Subcutaneous preadipocyte (primary cell): Measurements from ENCODE around the gene MUSTN1.

- CAGE, long polyA plus RNA: no peak
Observed at GRCh38 chr3:52594976-52595502, 58.6 kb downstream of the UQCC5 start.

DNA sequence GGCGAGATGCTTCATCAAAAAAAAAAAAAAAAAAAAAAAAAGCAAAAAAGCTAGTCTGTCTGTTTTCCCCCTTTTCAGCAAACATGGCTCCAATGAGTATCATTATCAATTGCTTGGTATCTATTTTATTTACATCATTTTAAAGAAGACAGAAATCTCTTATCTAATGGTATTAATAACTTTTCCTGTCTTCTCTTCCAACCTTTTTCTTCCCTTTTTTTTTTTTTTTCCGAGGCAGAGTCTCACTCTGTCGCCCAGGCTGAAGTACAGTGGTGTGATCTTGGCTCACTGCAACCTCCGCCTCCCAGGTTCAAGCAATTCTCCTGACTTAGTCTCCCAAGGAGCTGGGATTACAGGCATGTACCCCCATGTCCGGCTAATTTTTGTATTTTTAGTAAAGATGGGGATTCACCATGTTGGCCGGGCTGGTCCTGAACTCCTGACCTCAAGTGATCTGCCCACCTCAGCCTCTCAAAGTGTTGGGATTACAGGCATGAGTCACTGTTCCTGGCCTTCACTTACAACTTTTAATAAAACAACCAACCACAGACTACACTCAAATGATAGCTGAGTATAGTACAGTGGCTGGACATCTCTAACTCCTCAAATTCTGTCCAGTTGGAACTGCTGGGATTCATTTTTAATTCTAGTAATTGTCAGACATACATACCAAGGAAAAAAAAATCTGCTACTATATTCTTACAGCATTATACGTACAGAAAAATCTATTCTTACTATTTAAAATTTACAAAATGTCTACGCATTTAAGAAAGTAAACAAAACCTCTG is 71.3 kb upstream of the GNL3 start:
- CAGE, long polyA plus RNA: no peak

- CAGE, long polyA plus RNA: no peak
Observed at GRCh38 chr3:52693038-52694082, 7.5 kb downstream of the GNL3 start.

DNA sequence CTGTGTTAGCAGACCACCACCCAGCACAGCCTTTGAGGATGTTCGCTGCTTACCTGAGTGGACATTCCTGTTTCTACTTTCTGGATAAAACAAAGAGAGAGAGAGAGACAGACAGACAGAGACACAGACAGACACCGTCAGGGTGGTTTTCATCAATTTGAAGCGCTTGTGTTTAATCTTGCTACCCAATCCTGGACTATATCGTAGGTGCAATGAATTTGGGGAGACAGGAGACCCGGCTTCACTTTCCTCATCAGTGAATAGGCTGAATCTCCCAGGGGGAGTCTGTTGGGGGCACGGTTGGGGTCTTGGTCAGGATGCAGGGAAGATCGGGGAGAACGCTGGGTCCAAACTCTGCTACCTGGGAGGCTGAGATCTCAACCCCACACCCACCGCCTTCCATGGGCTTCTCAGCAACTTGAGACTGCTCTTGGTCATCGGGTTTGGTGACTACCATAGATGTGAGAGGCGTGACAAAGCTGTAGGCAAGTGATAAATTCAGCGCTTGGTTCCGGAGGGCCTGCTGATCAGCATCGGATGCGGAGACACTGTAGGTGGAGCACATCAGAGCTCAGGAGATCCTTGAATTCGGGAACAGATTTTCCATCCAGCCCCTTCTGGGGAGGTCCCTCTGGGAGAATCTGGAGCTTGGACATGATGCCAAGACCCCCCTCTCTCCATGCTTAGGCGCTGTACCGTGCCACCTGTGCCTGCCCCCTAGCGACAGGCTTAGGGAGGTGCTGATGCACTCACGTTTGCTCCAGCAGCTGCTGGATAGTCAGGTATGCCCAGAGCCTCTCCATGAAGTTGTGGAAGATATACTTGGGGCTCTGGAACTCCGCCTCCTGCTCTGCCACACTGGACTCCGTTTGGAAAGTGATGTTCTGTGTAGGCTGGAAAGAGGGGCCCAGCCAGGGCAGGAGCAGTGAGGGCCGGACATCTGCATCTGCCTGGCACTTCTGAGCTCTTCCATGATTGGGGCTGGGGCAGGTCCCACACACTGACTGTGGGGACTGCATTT is 9.9 kb downstream of the ITIH4 start:
- CAGE, long polyA plus RNA: no peak

DNA sequence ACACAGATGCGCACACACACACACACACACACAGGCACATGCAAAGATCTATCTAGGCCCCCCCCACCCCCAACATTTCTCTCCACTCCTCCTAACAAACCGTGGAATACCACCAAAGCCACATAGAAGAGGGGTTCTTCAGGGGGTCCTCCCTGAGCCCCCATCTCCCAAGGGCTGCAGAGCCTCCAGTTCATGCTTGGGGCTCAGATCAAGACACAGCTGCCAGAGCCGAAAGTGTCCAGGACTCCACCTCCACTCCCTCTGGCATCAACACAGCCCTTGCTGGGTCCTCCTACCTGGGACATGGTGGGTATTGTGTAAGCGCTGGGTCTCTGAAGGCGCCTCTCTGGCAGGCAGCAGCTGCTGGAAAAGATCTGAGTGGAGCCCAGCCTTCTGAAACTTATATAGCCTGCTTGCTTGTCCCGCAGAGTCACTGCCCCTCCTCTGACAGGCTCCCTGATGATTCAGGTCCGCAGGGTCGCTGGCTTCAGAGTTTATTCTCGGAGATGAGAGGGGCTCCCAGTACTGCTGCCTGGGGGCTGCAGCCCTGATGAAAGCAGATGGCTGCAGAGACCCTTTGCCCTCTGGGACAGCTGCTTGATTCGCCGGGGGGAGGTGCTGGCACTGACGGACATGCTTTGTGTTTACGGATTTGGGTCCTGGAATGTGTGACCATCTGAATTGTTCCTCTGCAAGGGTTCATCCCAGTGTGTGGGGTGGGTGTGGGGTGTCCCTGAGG is at the start of gene MUSTN1:
MUSTN1 (minus strand) TSS at position 376 of the 739 bp plus-strand sequence.
- CAGE, long polyA plus RNA: no peak

- CAGE, long polyA plus RNA: no peak
Observed at GRCh38 chr3:52838944-52839725, 4.3 kb upstream of the MUSTN1 start.

DNA sequence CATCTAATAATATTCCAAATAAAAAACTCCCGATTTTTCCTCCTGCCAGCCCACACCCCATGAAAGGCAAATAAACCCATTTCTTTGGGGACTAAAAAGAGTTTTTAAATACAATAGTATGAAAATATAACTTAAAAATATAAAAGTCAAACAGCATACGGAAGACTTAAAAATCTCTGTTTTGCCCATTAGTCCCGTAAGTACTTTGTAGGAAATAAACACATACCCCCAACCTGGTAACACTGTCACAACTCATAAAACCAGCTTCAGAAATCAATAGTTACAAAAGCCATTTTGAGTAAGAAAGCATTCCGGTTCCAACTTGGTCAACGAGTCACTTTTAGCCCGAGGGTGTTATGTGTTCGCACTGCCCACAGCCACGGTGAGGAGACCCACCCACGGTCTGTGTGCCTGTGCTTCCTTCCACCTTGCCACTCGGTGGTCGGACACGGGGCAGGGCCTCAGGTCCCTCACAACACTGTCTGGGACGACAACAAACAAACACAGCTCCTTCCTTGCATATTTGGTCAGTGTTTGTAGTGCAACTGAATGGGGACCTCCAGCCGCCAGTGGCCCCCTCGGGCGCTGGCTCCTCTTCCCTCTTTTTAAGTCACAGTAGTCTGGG is 5.0 kb upstream of the MUSTN1 start:
- CAGE, long polyA plus RNA: no peak

- CAGE, long polyA plus RNA: no peak
Observed at GRCh38 chr3:53072574-53073779, 27.1 kb upstream of the SFMBT1 start.

- CAGE, long polyA plus RNA: no peak
Observed at GRCh38 chr3:53129443-53130040, 693 bp downstream of the RFT1 start.

DNA sequence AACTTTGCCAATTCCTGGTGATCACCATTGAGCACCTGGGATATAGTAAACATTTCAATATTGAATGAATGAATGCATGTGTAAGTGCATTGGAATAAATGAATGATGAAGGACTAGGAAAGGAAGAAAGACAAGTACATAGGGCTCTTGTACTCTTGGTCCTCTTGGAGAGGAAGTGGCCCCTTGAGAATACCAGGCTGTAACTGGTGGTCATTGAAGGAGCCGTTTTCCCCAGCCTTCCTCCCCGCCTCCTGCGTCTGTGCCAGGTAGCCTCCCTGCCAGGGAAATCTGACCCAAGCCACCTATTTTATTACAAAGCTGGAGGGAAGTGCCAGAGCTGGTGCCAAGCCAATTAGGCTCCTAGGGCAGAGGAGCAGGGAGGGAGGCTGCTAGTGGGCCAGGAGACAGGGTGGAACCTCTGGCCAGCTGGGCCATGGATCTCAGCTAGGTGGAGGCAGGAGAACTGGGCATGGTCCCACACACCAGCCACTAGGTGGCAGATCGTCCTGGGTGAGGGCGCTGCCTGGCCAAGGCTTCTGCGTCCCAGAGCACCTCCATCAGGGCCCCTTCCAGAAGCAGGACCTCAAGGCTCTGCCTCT is 4.3 kb upstream of the RFT1 start:
- CAGE, long polyA plus RNA: no peak

DNA sequence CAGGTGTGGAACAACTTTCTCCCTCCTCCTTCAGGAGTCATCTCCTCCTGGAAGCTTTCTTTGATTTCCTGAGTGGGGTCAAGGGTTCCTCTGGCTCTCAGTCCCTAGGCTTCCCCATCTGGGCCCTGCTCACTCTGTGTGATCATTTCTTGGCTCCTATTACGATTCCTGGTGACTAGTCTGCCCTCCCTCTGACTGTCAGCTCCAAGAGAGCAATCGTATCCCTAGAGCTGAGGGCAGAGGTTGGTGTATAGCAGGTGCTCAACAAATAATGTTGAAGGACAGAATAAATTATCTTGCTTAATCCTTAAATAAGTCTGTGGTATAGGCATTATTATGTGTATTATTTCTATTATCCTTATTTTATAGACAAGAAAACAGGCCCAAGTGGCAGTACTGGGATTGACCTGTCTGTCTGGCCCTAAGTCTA is 15.2 kb upstream of the PRKCD start:
- CAGE, long polyA plus RNA: no peak

- CAGE, long polyA plus RNA: no peak
Observed at GRCh38 chr3:53162153-53162691, 1.2 kb downstream of the PRKCD start.

DNA sequence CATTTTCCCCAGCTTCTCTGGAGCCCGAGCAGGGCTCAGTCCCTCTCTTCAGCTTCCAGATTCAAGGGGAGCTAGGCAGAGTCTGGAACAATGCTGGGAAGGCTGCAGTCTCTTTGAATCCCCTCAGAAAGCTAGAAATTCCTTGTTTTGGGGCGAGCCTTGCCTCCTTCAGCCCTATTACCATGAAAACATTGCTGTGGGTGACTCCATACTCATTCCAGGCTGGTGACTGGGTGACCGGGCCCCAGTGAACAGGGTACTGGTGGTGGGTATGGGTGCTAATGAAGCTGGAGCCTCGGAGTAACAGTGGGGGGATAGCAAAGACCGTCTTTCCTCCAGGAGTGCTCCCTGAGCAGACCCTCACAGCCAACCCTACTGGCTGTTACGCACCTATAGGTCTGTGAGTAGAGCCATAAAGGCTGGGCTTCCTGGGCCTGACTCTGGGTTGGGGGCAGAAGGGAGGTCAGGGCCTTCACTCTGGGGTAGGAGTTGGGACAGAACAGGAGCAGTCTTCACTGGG is 4.8 kb downstream of the PRKCD start:
- CAGE, long polyA plus RNA: no peak

DNA sequence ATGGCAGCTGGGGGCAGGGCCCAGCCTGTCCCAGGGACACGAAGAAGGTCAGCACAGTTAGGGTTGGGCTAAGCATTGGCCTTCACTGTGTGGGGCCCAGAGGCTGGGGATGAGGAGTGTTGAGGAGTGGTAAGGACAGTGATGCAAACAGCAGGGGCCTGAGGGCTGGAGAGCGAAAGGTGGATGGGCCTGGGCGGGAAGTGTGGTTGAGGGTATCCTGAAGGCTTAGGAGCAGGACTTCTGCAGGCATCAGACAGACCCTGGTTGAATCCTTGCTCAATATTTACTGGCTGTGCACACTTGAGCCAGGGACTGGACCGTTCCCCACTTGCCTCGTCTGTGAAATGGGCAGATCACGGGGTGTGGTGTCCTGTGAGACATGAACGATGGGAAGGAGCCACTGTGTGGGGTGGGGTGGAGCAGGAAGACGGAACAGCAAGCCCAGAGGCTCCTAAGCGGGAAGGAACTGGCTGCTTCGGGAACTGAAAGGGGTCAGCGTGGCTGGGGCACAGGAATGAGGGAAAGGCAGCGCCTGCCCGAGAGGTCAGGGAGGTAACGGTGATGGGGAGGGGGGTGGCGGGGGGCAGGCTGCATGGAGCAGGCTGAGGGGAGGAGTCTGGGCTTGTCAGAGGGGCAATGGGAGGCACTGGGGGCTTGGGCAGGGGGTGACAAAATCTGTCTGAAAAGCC is 7.4 kb downstream of the PRKCD start:
- CAGE, long polyA plus RNA: no peak

DNA sequence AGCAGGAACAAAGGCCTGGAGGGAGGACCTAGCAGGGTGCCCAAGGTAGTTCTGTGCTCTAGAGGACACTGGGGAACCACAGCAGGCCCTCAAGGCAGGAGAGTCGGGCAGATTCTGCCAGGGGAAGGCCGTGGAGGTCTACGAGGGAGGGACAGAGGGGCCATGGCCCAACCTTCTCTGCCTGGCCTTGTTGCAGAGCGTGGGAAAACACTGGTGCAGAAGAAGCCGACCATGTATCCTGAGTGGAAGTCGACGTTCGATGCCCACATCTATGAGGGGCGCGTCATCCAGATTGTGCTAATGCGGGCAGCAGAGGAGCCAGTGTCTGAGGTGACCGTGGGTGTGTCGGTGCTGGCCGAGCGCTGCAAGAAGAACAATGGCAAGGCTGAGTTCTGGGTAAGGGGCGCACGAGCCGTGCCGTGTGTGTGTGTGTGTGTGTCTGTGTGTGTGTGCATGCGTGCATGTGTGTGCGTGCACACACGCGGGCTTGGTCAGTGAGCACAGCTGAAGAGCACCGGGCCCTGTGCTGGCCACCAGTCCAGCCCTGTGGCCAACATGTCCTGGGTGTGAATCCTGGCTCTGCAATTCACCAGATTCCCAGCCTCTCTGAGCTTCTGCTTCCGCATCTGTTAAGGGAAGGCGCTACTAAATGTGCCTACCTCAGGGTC is 18.5 kb downstream of the PRKCD start:
- CAGE, long polyA plus RNA: no peak

GRCh38 chr3:53193337-53193944 is 32.4 kb downstream of the PRKCD start:
- CAGE, long polyA plus RNA: no peak

DNA sequence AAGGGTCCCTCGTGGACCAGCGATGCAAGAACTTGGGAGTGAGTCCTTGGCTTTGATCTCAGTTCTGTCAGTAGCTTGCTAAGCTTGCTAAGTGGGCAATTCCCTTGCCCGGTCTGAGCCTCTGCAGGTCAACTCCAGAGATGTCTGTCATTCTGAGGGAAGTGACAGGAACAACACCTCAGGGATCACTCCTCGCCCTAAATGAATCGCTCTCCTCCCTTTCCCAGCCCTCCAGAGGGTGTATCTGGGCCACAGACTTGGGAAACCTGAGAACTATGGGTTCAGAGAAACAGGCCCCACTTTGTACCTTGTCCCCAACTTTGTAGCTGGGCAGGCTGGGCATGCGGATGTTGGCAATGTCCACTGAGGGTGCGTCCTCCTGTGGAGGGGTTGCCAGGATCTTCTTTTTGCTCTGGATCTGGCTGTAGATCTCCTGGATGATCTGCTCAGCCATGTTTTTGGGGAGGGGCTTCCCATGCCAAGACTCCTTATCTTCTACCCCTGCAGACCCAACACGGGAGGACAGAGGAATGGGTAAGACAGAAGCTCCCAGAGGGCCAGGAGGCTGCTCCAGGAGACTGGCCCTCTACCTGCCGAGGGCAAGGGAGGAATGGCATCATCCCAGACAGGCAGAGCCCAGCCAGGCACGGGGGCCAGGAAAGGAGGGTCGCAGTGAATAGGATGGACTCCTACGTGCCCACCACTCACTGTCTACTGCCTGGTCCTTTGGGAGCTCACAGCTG is 24.6 kb downstream of the TKT start:
- CAGE, long polyA plus RNA: no peak

- CAGE, long polyA plus RNA: no peak
Observed at GRCh38 chr3:53252350-53253114, 3.3 kb downstream of the TKT start.

- CAGE, long polyA plus RNA: no peak
Observed at GRCh38 chr3:53320514-53321234, 26.7 kb downstream of the DCP1A start.

- CAGE, long polyA plus RNA: no peak
Observed at GRCh38 chr3:53495482-53496128, 1.2 kb downstream of the CACNA1D start.